ENCODE results near the genes NOP53, SELENOW, PLA2G4C and LIG1.

GRCh38 chr19:47336735-47337378, 4.9 kb downstream of the C5AR2 start:
- RAMPAGE, total RNA, result no peak

- RAMPAGE, total RNA, result no peak
These were observed 30.0 kb downstream of the MEIS3 start for GRCh38 chr19:47389230-47389787.

DNA sequence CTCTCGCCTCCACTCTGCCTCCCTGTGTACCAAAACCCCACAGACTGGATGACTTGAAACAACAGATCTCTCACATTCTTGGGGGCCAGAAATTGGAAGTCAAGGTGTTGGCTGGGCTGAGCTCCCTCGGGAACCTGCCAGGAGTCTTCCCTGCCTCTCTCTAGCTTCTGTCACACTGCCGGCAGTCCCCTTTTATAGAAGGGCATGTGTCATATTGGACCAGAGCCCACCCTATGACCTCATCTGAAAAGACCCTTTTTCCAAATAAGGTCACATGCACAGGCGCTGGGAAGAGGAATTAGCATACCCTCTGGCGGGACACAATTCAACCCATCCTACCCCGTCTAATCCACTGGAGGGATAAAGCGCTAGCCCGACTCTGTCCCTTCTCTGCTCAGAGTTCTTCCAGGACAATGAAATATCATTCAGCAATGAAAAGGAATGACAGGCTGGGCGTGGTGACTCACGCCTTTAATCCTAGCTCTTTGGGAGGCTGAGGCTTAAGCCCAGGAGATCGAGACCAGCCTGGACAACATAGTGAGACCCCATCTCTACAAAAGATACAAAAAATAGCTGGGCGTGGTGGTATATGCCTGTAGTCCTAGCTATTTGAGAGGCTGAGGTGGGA, 28.7 kb downstream of the MEIS3 start:
- RAMPAGE, total RNA, result no peak

GRCh38 chr19:47484895-47485135, 796 bp upstream of the KPTN start:
- RAMPAGE, total RNA, result no peak

- RAMPAGE, total RNA, result no peak
These were observed 9.1 kb upstream of the KPTN start for GRCh38 chr19:47492694-47493858.

DNA sequence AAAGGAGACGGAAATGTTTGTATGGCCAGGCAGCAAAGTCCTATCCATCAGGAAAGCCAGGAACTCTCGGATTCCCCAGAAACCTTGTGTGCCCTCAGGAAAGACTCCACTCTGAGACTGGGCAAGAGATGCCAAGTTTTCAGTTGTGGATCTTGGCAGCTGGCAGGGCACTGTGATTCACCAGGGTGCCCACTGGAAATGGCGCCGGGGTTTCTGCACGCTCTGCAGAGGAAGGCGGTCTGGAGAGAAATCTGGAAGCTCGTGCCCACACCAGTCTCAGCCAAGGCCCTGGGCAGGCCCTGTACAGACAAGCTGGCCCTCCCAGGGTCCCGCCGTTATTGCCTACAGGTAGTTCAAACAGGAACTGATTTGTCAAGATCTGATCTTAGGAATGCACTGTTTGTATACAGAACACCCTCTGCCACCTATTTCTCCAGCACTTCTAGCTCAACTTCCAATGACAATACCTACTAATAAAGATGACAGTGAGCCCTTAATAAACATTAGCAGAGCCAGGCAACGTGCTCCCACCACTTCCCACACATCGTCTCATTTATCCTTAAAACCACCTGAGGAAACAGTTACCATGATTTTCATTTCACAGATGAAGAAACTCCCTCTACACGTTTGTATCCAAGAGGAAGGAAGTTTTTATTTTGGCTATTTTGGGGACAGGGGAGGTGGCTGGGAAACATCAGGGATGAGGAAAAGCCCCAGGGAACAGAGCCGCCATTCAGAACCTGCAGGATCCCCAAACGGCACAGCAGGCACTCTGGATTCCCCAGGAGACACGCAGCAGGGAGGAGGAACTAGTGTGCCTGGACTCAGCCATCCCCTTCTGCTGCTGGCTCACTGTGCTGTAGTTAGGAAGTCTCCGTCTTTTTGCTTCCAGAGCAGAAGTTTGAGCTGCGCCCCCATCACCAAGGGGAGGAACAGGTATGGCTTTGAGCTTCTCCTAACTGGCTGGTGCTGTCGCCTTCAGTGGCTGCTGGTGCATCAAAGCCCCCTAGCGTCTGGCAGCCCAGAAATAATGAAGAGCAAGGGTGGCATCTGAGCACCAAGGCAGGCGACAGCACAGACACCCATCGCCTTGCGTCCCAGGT, 4.6 kb downstream of the NAPA start:
- RAMPAGE, total RNA, result no peak

DNA sequence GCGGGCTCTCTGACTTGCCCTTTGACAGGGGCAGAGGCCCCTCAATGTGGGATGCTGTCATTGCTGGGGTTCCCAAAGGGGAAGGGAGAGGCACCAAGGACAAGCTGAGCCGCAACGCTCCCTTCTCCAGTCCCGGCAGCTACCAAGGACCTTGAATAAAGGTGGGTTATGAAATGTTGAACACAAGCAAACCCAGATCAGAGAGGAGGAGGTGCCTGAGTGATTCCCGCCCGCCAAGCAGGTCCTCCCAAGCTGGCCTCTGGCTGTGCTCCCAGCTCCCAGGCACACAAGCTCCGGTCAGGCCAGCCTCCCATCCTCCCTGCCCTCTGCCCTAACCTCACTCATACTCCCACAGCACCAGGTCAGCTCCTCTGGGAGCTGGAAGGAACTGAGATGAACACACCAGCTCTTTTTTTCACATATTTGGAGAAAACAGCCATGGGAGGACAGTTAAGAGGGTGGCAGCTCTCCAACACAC, 3.8 kb downstream of the NAPA start:
- RAMPAGE, total RNA, result no peak

- RAMPAGE, total RNA, result no peak
These were observed 10.2 kb upstream of the BICRA start for GRCh38 chr19:47598389-47599389.

- RAMPAGE, total RNA, result no peak
These were observed 8.3 kb upstream of the BICRA start for GRCh38 chr19:47600510-47601172.

GRCh38 chr19:47607850-47608793, 812 bp upstream of the BICRA start:
- RAMPAGE, total RNA, result no peak

GRCh38 chr19:47745074-47746030, at the start of gene NOP53:
NOP53 (plus strand) TSS chr19:47745546.
- RAMPAGE, total RNA, result no peak

DNA sequence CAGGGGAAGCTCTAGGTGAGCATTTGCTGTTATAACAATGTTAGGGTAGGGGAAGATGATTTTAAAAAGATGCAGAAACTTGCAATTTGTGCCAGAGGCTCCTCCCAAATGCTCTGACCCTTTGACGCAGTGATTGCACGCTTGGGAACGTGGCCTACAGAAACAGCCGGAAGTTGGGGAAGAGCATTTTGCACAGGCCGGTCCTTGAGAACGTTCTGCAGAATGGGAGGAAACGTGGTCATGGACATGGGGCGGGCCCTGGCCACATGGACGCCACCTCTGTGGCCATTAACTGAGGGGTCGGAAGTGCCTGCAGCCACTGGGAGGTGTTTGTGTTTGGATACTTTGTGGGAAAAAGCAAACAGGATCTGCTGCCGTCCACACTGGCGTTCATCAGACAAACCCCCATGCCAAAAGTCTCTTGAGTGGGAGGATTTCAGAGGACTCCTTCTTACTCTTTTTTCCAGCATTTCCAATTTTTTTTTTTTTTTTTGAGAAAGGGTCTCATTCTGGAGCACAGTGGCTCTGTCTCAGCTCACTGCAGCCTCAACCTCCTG, 15.5 kb upstream of the SELENOW start:
- RAMPAGE, total RNA, result no peak

DNA sequence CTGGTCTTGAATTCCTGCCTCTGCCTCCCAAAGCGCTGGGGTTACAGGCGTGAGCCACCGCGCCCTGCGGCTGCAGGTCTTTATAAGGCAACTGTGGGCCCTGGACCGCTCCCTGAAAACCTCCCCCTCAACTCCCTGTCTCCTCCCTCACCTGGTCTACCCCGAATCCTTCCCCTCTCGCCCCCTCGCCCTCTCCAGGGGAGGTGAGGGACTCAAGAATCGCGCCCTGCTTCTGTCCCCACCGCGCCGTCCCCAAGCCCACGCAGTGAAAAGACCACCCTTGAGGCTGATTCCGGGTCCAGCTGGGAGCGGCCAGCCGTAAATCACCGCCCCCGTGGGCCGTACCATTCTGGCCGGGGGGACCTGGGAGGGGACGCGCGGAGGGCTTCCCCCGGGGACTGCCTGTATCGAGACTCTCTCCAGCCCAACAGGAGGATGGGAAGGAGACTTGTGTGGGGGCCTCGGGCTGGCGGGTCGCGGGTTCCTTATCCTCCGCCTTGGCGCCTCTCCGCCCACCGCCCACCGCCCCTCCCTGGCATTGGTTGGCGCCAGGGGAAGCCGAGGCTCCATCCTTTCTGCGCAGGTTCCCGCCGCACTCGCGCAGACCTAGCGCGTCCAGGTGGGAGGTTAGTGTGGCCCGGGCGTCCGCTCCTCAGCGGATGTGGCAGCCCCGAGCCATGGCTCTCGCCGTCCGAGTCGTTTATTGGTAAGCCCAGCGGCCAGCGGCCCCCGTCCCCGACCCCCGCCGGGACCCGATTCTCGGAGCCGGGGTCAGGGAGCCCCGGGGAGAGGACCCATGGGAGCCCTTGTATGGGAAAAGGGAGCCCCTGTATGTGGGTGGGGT, at the start of gene SELENOW:
SELENOW (plus strand) TSS at position 595 of the 844 bp plus-strand sequence.
- RAMPAGE, total RNA, result start-site peak on the plus strand centred at position 611 of the sequence, 49 bp wide, 461 and 845 reads in 2 replicates

DNA sequence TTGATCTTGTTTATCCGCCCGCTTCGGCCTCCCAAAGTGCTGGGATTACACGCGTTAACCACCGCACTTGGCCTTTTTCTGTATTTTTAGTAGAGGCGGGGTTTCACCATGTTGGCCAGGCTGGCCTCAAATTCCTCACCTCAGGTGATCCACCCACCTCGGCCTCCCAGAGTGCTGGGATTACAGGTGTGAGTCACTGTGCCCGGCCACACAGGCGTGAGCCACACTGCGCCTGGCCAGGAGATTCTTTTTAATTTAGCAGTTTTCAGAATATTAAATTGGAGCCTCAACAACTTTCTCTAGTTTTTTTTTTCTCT, 11.3 kb downstream of the SELENOW start:
- RAMPAGE, total RNA, result no peak

DNA sequence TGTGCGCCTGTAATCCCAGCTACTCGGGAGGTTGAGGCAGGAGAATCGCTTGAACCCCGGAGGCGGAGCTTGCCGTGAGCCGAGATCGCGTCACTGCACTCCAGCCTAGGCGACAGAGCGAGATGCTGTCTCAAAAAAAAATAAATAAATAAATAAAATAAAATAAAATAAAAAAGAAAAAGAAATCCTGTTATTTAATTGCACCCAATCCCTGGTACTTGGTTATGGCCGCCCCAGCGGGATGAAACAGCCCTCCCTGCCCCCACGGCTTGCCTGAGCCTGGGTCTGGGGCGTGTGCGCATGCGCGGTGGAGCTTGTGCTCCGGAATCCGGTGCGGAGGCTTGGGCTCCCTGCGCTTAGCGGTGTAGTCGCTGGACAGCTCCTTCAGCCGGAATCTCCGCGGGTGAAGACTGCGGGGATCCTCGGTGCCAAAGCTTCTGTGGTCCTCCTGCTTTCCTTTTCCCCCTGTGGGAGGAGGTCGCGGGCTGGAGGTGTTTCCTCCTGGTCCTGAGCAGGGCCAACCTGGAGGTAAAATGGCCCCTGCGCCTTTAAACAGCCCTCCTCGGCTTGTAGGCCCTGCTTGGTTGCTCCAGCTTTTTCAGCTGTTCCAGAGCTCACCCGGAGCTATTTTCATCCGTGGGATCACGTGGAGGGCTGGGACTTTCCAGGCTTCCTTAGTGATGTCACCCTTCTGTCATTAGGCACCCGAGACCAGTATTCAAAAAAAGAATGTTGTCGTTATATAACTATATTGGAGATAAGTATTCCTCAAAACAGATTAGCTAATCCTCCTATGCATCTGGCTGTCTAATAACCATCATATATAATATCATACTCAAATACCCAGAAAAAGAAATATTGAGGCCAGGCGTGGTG, at the start of gene PLA2G4C:
PLA2G4C (minus strand) TSS at position 604 of the 876 bp plus-strand sequence.
- RAMPAGE, total RNA, result no peak

DNA sequence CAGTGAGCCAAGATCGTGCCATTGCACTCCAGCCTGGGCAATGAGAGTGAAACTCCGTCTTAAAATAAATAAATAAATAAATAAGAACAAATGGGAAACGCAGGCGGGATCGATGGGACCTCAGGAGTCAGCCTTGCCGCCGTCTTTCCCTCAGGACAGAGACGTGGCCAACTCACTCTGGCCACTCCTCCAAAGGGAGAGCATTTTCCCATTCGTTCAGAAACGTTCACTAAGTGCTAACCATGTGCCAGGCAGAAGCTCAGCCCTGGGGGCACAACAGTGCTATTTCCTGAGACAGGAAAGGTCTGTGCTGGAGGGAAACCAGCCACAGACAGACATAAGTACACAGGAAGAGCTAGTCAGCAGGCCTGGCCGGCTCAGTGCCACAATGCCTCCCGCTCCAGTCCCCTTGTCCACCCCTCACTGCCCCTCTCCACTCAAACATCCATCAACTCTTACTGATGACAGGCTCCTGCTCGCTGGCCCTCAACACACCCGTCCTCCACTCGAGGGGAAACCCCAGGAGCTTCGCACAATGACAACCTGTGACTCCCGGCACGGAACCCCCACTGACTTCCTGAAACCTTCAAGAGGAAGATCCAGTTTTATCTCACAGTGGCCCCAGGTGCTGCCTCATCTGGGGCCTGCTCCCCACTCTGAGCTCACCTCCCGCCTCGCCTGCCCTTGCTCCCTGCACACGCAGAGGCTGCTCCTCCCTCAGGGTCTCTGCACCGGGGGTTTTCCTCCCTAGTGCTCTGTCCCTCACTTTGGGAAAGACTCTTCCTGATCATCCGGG, 11.3 kb upstream of the PLA2G4C start:
- RAMPAGE, total RNA, result no peak

- RAMPAGE, total RNA, result start-site peak on the minus strand at chr19:48170279-48170340, 1,044 and 478 reads in 2 replicates
These were observed at the start of gene LIG1 for GRCh38 chr19:48169895-48170858. LIG1 (minus strand) TSS chr19:48170344.

DNA sequence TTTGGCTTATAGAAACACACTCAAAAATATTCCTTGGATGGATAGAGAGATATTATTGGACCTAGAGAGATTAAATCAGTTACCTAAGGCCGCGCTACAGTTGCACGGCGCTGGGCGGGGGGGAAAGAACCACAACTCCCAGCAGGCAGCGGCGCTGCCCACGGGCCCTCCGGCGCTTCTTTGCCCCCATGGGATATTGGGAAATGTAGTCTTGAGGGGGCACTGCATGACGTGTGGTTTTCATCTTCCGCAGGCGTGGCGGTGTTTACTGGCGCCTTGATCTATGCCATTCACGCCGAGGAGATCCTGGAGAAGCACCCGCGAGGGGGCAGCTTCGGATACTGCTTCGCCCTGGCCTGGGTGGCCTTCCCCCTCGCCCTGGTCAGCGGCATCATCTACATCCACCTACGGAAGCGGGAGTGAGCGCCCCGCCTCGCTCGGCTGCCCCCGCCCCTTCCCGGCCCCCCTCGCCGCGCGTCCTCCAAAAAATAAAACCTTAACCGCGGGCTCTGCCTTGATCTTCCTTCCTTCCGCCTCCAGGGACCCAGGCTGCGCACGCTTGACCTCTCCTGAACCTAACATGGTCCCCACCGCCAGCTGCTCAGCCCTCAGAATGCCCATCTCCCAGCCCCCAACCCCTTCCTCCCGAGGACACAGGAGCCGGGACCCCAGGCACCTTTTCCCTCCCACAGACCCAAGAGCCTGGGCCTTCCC, 4.9 kb downstream of the EMP3 start:
- RAMPAGE, total RNA, result no peak

DNA sequence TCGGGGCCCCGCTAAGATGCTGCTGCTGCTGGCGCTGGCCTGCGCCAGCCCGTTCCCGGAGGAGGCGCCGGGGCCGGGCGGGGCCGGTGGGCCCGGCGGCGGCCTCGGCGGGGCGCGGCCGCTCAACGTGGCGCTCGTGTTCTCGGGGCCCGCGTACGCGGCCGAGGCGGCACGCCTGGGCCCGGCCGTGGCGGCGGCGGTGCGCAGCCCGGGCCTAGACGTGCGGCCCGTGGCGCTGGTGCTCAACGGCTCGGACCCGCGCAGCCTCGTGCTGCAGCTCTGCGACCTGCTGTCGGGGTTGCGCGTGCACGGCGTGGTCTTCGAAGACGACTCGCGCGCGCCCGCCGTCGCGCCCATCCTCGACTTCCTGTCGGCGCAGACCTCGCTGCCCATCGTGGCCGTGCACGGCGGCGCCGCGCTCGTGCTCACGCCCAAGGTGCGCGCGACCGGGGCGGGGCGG, 5.0 kb downstream of the GRIN2D start:
- RAMPAGE, total RNA, result no peak

- RAMPAGE, total RNA, result no peak
These were observed 5.4 kb downstream of the GRIN2D start for GRCh38 chr19:48398882-48399162.